A549 (cell line): ENCODE measurements around the genes SLC15A5, MGST1 and AEBP2.

DNA sequence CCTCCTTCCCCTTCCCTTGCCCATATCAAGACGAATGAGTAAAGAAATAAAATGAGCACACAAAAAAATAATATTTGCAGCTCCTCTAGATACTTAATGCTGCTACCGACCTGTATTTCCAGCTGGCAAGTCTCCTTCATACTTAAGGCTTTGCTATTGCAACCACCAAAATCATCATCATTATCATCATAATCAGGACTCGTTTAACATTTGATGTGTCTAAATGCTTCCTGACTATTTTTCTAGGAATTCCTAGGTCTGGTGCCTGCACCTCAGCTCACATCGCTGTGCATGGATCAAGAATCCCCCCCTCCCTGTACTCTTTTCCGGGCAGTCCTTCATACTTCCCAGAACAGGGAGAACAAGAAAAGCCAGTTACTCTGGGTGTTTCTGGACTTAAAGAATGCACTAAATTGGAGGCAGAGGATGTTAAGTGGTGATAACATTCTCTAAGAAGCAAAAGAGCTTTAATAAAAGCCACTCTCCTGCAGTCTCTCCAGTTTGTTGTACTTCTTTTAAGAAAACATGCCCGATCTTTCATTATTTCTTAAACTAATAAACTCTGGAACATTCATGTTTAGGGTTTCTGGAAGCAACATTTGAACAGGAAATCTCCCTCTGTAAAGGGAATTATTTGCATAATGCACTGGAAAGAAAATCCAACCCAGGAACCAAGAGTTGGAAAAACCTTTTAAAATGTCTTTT, 9.3 kb downstream of the ERP27 start:
- PRO-cap, result no peak
CAGE:
- cytosol, long polyA plus RNA, result no peak
- long polyA plus RNA, result no peak
- nucleus, long polyA plus RNA, result no peak

- PRO-cap, result no peak
CAGE:
- cytosol, long polyA plus RNA, result no peak
- long polyA plus RNA, result no peak
- nucleus, long polyA plus RNA, result no peak
These were observed 3.9 kb downstream of the ARHGDIB start for GRCh38 chr12:14957533-14957874.

DNA sequence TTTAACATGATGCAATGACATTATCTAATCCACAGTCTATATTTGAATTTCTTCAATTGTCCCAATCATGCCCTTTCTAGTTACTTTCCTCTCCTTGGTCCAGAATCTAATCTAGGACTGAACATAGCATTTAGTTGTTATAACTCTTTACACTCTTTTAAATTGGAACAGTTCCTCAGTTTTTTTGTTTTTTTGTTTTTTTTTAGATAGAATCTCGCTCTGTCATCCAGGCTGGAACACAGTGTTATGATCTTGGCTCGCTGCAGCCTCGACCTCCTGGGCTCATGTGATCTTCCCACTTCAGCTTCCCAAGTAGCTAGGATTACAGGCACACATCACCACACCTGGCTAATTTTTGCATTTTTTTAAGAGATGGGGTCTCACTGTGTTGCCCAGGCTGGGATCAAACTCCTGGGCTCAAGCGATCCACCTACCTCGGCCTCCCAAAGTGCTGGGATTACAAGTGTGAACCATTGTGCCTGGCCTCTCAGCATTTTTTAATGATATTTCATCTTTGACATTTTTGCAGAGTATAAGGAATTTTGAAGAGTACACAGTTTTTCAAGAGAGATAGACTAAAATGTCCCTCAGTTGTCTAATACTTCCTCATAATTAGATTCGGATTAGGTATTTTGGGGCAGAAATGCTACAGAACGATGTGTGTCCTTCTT, 63.0 kb downstream of the RERG start:
- PRO-cap, result no peak
CAGE:
- cytosol, long polyA plus RNA, result no peak
- long polyA plus RNA, result no peak
- nucleus, long polyA plus RNA, result no peak

DNA sequence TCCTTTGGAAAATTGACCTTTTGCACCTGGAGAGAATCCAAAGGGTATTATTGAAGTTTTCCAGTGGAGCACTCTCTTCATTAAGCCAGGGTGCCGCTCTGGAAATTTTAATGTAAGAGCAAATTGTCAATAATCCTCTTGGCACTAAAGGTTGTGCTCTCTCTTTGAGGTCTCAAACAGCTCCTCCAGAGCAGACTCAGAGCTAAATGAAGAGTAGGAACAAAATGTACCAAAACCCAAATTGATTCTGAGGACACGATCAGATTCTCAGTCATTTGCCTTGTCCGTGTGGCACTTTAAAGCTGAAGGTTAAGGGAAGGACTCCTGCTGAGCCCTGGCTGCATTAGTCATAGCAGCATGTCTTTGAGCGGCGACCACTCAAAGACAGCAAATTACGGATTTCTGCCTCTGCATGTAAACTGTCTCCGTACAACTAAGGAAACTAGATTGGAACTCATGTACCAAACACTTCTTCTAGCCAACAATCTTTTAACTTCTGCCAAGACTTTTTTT, 56.3 kb downstream of the RERG start:
- PRO-cap, result no peak
CAGE:
- cytosol, long polyA plus RNA, result no peak
- long polyA plus RNA, result no peak
- nucleus, long polyA plus RNA, result no peak

DNA sequence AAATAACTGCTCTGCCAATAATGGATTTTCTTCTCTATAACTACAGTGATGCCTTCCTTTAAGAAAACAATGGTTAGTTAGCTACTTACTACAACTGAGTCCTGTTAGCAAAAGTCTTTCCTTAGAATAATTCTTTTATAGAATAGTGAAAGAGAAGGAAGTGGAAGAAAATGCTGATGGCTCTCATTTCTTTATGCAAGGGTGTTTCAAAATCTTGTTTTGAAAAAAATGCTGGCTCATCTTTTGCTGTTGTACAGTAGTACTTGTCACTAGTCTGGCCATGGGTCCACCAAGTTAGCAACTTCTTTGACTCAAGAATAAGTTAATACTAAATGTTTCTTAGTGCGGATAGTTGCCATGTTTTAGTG, 225.3 kb downstream of the PTPRO start:
- PRO-cap, result no peak
CAGE:
- cytosol, long polyA plus RNA, result no peak
- long polyA plus RNA, result no peak
- nucleus, long polyA plus RNA, result no peak

- PRO-cap, result no peak
CAGE:
- cytosol, long polyA plus RNA, result no peak
- long polyA plus RNA, result no peak
- nucleus, long polyA plus RNA, result no peak
These were observed 160.0 kb downstream of the EPS8 start for GRCh38 chr12:15629006-15629847.

DNA sequence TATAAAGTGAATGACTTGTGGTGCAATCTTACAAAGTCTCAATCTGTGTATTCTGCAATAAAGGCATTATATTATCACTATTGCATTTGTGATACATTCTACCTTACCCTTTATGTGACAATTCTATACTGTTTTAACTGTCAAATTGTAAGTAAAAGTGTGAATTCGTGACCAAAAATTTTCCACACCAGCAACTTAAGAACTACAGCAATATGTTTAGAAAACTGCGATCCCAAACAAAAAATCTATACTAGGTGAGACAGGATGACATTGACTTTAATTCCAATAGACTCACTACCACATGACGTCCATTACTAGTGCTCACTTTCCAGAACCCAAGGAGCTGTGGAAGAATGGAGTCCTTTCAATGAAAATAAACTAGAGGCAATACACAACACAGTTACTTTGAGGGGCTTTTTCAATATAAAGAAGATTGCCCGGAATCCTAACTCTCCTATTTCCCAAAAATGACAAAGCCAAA, 1.5 kb downstream of the EPS8 start:
- PRO-cap, result no peak
CAGE:
- cytosol, long polyA plus RNA, result no peak
- long polyA plus RNA, result no peak
- nucleus, long polyA plus RNA, result no peak

- PRO-cap, result no peak
CAGE:
- cytosol, long polyA plus RNA, result no peak
- long polyA plus RNA, result no peak
- nucleus, long polyA plus RNA, result no peak
These were observed 592 bp downstream of the EPS8 start for GRCh38 chr12:15788667-15788925.

GRCh38 chr12:16277389-16278017, at the start of gene SLC15A5:
TSS of gene SLC15A5 (minus strand) at chr12:16277685.
- PRO-cap, result no peak
CAGE:
- cytosol, long polyA plus RNA, result no peak
- long polyA plus RNA, result no peak
- nucleus, long polyA plus RNA, result no peak

DNA sequence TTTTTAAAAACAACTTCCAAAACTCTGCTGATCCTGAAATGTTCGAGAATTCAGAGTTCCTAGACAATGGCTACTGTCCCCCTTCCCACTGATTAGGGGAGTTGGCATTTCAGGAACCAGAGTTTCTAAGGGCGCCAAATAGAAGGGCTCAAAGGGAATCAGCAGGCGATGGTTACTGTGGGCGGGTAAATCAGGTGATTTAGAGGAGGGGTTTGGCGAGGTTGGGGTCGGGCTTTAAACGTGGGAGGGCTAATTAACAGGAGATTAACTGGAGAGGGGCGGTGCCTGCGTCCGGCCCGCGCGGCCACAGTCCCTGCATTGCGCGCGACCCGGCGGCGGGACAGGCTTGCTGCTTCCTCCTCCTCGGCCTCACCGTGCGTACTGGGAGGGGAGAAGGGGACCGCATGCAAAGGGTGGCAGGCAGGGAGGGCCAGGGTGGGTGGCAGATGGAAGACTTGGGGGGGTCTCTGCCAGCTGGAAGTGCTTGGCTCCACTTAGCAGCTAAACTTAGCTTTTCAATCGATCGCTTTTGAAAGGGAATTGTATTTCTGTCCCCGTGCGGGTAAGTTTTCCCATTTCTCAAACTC, at the start of gene MGST1:
Gene MGST1 (plus strand): TSS at position 309 of the 587 bp plus-strand sequence.
- PRO-cap, result bidirectional peak, plus-strand start at position 316 of the sequence, minus-strand start at position 177 of the sequence
CAGE:
- cytosol, long polyA plus RNA, result start-site peak on the plus strand centred at position 321 of the sequence, 131 bp wide, 5,281 and 1,739 reads in 2 replicates
- long polyA plus RNA, result start-site peak on the plus strand centred at position 328 of the sequence, 107 bp wide, 13,149 and 7,731 reads in 2 replicates
- nucleus, long polyA plus RNA, result start-site peak on the plus strand centred at position 306 of the sequence, 87 bp wide, 3,347 and 544 reads in 2 replicates

DNA sequence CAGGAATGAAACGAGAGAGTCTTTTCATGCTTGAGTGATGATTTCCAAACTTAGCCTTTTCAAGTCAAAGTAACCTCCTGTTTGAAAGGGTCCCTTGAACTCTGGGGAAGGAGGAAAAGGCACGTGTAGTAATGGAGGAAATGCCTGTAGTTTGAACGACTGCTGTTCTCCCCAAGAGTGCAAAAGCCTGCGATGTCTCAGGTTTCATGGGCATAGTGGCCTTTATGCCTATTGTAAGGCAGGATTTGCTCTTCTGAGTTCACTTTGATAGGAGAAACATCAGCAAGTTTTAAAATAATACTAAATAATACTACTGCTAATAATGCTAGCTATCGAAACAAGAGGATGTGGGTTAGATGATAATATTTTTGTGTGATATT, 469 bp downstream of the MGST1 start:
- PRO-cap, result no peak
CAGE:
- cytosol, long polyA plus RNA, result no peak
- long polyA plus RNA, result no peak
- nucleus, long polyA plus RNA, result no peak

DNA sequence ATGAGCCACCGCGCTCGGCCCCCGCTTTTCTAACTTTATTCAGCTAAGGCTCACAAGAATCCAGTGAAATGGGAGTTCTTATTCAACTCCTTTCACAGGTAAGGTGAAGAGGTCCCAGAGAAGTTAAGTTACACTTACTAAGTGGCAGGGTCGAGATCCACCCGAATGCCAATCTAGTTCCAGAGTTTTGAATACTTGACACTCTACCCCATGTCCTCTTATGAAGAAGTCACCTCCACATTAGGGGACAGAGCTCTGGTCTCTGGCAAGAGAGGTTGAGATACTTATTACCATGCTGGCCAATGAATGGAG, 2.5 kb downstream of the MGST1 start:
- PRO-cap, result no peak
CAGE:
- cytosol, long polyA plus RNA, result no peak
- long polyA plus RNA, result no peak
- nucleus, long polyA plus RNA, result no peak

DNA sequence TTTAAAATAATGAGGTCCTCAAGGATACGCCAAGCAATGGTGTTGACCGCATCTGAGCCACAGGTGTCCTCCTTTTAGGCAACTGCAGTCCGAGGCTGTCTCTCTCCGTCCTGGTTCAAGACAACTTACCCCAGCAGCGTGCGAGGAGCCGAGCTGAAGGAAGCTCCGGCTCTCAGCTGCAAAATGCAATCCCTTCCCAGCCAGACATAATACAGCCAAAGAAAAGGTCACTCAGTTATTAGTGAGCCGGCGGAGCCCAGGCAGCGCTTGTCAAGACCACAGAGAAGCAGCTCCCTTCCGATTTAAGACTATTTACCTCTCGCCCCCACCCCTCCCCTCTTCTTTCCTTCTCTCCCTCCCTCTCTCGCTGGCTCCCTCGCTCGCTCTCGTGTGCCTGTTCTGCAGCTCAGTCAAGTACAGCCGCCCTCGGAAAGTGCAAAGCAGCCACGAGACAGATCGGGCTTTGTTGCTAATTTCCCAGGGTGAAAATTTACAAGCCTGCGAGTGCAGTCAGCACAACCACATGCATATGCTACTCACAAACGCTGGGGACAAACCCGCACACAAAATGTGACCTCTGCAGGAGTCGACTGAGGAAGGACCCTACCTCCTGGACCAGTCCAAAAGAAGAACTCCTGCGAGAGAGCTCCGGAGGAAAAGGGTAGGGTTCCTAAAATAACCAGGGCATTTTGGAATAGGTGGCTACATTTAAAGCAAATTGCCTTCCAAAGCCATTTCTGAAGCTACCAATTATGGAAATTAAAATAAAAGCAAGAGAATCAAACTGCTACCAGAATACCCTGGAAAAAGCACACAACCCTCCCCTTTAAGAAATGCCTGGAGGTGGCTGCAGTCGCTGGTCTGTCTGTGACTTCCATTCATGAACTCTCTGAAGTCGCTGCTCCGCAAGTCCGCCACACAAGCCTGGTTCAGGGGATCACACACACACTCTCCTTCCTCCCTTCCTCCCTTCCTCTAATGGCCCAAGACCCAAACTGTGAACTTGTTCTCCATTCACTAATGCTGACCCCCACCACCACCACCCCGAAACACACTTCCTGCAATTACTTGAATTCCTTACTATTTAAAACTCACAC, 596 bp upstream of the LMO3 start:
- PRO-cap, result no peak
CAGE:
- cytosol, long polyA plus RNA, result no peak
- long polyA plus RNA, result no peak
- nucleus, long polyA plus RNA, result no peak

DNA sequence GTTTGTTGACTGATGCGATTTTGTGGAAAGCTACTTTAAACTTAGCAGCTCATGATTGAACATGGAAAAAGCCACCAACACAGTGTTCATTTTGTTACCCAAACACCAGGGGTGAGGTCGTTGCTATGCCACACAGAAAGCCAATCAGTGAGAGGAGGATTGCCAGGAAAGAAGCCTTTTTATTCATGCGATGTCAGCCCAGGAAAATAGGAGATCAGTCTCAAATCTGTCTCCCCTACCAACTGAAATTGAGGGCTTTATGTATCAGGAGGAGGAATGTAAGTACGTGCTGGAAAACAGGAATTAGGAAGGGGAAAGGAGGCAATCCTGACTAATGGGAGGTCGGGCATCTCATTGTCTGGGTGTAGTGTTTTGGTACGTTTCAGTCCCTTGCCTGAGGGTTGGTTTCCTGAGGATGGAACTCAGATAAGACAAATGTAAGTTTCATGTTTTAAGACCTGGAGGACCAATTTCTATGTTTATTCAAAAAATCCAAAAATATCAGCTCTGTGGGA, 92.7 kb upstream of the PLEKHA5 start:
- PRO-cap, result no peak
CAGE:
- cytosol, long polyA plus RNA, result no peak
- long polyA plus RNA, result no peak
- nucleus, long polyA plus RNA, result no peak

GRCh38 chr12:19146775-19147547, 17.4 kb downstream of the PLEKHA5 start:
- PRO-cap, result no peak
CAGE:
- cytosol, long polyA plus RNA, result no peak
- long polyA plus RNA, result no peak
- nucleus, long polyA plus RNA, result no peak

DNA sequence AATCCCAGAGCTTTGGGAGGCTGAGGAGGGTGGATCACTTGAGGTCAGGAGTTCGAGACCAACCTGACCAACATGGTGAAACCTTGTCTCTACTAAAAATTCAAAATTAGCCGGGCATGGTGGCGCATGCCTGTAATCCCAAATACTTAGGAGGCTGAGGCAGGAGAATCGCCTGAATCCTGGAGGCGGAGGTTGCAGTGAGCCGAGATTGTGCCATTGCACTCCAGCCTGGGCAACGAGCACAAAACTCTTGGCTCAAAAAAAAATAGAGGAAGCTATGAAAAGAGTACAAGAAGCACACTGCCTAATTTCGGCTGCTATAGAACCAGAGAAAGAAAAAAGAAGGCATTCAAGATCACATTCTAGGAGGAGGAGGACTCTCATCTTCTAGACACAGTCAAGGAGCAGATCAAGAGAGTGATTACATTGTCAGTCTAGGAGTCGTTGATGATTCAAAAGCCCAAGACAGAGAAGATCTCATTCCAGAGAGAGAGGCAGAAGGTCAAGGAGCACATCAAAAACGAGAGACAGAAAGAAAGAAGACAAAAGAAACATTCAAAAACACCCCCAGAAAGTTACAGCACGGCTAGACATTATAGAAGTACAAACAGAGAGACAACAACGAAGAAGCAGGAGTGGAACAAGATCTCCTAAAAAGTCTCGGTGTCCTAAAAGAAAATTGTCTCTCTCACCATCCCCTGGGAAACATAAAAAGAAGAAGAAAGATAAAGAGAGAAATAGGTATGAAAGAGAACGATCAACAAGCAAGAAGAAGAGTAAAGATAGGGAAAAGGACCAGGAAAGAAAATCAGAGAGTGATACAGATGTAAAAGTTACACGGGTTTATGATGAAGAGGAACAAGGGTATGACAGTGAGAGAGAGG, 131.8 kb upstream of the AEBP2 start:
- PRO-cap, result no peak
CAGE:
- cytosol, long polyA plus RNA, result no peak
- long polyA plus RNA, result no peak
- nucleus, long polyA plus RNA, result no peak

DNA sequence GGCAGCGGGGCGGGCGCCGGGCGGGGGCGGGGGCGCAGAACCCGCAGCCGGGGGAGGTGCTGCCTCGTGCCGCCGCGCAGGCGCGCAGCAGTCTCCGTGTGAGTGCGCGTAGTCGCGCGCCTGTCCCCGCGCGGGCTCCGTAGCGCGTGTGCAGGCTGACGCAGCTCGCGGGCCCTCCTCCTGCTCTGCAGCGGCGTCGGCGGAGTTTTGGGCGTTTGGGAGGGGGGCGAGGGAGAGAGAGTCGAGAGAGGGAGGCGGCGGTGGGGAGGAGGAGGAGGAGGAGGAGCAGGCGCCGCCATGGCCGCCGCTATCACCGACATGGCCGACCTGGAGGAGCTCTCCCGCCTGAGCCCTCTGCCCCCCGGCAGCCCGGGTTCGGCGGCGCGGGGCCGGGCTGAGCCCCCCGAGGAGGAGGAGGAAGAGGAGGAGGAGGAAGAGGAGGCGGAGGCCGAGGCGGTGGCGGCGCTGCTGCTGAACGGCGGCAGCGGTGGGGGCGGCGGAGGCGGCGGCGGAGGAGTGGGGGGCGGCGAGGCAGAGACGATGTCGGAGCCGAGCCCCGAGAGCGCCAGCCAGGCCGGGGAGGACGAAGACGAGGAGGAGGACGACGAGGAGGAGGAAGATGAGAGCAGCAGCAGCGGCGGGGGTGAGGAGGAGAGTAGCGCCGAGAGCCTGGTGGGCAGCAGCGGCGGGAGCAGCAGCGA, at the start of gene AEBP2:
Gene AEBP2 (plus strand): TSS at position 90 of the 701 bp plus-strand sequence.
- PRO-cap, result bidirectional peak, plus-strand start at position 310 of the sequence, minus-strand start outside the sequence
CAGE:
- cytosol, long polyA plus RNA, result start-site peak on the plus strand centred at position 109 of the sequence, 126 bp wide, 52 and 65 reads in 2 replicates; start-site peak on the plus strand centred at position 277 of the sequence, 10 bp wide, 51 and 41 reads in 2 replicates
- long polyA plus RNA, result no peak
- nucleus, long polyA plus RNA, result no peak

DNA sequence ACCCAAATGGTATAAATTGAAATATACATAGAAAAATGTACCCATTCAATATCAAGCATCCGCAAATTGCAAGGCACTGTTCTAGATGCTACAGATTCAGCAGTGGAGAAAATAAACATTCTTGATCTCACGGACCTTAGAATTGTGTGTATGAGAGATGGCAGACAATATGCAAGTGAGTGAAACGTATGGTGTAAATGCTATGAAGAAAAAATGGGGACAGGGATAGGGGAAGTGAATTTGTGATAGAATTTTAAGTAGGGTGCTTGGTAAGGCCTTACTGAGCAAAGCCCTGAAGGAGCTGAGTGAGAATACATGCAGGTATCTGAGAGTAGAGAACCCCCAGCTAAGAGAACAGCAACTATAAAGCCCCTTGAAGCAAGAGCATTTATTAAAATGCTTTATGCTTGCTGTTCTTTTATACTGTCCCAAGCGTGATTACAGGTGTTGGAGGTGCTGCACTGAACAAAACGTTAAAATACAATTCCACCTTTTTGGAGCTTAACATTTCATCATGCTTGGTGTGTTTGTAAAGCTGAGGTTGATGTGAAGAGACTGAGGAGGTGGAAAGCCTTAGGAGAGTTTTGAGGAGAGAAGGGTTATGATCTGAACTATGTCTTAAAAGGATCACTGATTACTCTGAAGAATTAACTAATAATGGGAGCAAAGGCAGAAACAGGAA, 87.6 kb downstream of the AEBP2 start:
- PRO-cap, result no peak
CAGE:
- cytosol, long polyA plus RNA, result no peak
- long polyA plus RNA, result no peak
- nucleus, long polyA plus RNA, result no peak

GRCh38 chr12:19849999-19851032, 411.0 kb downstream of the AEBP2 start:
- PRO-cap, result no peak
CAGE:
- cytosol, long polyA plus RNA, result no peak
- long polyA plus RNA, result no peak
- nucleus, long polyA plus RNA, result no peak

GRCh38 chr12:20624494-20625033, 70.6 kb upstream of the SLCO1C1 start:
- PRO-cap, result no peak
CAGE:
- cytosol, long polyA plus RNA, result no peak
- long polyA plus RNA, result no peak
- nucleus, long polyA plus RNA, result no peak